Amniotic epithelial cell (primary cell): ENCODE results near the genes BCKDK, ITGAX, ARMC5 and SLC5A2.

DNA sequence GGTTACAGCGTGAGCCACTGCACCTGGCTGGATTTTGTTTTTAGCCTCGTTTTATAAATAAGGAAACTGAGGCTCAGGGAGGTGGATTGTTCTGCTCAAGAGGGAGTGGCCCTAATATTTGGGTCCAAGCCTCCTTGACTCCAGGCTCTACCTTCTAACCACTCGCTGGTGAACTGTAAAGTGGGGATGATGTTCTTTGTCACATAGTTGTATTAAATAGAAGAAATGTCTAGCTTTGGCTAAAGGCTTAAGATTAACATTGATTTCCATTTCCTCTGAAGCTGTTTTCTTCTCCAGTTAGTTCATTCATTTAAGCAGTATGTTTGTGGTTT lies 8.2 kb downstream of the RNF40 start:
- RRBS = no CpG with 5 or more reads among the region's 3 CpGs

GRCh38 chr16:30778646-30779337 lies 8.2 kb downstream of the ZNF629 start:
- RRBS = no CpG with 5 or more reads among the region's 13 CpGs

GRCh38 chr16:30779926-30780355 lies 7.1 kb downstream of the ZNF629 start:
- RRBS = no CpG with 5 or more reads among the region's 3 CpGs

- RRBS = no CpG with 5 or more reads among the region's 1 CpG
Observed at GRCh38 chr16:30876422-30876852, 17.4 kb downstream of the BCL7C start.

GRCh38 chr16:30918639-30919281 lies 4.6 kb upstream of the FBXL19 start:
- RRBS = no CpG with 5 or more reads among the region's 6 CpGs

DNA sequence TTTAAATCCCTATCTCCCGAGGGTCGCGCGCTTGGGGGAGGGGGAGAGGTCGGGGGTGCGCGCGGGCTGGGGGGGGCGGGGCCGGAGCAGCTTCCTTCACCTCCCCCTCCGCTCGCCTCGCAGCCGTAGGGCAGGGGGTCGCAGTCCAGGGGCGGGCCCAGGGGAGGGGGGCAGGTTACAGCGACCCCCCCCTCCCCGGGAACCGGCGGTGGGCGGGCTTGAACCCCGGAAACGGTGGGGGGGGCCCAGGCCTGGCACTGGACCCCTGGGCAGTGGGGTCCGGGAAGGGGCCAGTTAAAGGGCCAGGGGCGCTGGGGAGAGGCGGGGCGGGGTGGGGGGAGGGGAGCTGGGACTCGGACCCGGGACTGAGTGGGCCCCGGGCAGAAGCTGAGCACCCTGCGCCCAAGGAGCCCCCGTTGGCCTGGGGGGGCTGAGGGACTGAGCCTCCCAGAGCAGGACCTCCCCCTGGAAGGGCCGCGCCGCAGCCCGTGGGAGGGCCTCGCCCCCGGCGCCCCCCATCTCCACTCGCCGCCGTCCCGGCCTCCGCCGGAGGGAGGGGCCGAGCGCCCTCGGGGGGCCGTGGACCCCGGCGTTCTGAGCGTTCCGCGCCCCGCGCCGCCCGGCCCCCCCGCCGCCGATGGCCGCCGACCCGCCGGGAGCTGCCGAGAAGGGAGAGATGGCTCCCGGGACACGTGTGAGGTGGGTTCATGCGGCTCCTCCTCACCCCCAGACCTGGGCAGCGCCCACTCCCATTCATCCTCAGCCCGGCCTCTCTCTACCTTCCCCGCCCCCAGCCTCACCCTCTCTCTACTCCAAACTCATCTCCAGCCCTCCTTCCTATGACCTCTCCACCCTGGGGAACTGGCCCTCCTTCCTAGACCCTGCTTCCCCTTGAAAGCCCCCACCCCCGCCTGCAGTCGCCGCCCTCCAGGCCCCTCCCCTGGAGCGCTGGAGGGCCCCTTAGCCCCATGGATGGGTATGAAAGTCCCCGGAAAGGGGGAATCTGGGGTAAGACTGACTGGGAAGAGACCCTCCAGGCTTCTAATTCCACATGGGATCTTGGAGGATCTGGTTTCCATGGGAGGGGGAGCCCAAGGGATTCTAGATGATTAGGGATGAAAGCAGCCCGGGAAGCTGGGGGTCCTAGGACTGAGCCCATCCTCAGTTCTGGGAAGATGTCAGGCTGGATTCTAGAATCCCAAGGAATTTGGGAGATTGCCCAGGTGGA lies 803 bp downstream of the FBXL19 start:
- RRBS = 2% methylated on average over 18 of the region's 78 CpGs

GRCh38 chr16:30937485-30937952 lies 11.3 kb upstream of the ORAI3 start:
- RRBS = no CpG with 5 or more reads among the region's 6 CpGs

DNA sequence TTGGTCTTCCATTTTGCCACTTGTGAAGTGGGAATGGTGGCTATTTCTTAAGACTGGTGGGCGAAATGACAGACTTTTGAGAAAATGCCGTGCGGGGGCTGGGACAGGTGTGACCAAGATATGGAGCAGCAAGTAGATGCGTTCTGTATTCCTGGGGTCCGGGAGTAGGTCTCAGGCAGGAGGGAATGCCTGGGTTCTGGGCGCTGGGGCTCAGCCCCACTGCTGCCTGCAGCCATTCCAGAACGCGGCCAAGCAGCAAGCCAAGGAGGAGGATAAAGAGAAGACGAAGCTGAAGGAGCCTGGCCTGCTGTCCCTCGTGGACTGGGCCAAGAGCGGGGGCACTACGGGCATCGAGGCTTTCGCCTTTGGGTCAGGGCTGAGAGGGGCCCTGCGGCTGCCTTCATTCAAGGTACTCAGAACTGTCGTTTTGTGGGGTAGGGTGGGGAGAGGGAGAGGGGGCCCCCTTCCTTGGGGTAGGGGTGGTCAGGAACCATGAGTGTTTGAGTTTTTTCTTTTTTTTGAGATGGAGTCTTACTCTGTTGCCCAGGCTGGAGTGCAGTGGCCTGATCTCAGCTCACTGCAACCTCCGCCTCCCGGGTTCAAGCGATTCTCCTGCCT lies 9.2 kb downstream of the SETD1A start:
- RRBS = no CpG with 5 or more reads among the region's 19 CpGs

GRCh38 chr16:30969196-30970140 lies 11.9 kb downstream of the SETD1A start:
- RRBS = no CpG with 5 or more reads among the region's 26 CpGs

DNA sequence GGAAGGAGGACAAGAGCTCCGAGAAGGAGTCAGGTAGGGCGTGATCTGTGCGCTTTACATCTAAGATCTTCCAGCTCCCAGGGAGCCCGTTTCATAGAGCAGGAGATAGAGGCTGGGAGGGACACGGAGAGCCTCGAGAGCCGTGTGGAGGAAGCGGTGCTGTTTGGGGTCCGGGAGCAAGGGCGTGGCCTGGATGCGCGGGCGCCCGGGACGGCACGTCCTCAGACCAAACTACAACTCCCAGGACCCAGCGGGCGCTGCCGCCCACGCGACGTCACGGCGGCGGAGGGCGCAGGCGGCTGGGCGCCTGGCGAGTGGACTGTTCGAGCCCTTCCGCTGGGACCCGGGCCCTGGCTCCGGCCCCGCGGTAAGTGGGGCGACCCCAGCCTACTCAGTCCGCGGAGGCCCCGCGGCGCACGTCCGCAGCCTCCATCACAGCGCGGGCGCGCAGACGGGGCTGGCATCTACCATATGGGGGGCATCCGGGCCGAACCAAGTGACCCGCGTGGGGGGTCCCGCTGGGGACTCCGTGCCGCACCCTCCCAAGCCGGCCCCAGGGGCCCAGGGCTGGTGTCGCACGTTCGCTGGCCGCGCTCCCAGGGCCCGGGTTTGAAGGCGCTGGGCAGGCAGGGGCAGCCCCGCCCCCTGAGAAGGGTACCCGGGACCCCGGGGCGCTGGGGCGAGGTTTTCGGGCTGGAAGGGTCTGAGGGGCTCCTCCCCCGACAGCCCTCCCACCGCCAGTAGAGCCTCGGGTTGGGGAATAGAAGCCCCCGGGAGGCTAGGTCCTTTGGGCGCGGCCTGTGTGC lies at the start of gene BCKDK:
Gene BCKDK (plus strand): TSS at position 274 of the 806 bp plus-strand sequence.
- RRBS = 2% methylated on average over 27 of the region's 75 CpGs

DNA sequence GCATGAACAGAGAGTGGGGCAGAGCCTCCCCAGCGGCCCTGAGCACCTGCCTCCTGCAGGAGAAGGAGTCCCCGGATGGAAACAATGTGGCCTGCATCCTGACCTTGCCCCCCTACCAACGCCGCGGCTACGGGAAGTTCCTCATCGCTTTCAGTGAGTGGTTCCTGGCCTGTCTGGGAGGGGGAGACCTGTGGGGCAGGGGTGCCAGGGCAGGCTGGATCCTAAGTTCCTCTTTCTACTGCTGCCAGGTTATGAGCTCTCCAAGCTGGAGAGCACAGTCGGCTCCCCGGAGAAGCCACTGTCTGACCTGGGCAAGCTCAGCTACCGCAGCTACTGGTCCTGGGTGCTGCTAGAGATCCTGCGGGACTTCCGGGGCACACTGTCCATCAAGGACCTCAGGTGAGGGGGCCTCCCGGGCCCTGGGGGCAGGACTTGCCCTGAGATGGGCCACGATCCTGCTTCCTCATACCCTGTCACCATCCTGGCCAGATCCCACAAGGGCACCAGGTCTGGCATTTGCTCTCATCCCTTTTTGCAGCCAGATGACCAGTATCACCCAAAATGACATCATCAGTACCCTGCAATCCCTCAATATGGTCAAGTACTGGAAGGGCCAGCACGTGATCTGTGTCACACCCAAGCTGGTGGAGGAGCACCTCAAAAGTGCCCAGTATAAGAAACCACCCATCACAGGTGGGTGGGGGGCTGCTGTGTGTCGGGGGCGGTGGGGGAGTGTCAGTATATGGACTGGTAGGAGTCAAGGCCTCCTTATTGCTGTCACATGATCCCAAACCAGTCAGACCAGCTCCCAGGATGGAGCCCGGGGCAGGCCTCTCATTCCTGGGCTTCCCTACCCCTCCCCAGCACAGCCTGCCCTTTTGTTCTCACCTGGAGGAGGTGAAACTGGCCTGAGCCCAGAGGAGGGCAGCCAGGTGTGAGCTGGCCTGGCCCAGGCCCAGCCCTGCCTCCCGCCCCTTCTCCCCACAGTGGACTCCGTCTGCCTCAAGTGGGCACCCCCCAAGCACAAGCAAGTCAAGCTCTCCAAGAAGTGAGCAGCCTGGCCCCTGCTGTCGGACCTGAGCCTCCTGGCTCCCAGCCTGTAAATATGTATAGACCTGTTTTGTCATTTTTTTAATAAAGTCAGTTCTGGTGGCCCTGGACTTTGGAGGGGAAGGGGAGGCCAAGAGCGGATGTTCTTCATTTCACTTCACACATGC lies 4.9 kb downstream of the PRSS8 start:
- RRBS = 99% methylated on average over 3 of the region's 22 CpGs

GRCh38 chr16:31138399-31139279 lies 3.1 kb upstream of the PRSS8 start:
- RRBS = 3% methylated on average over 4 of the region's 22 CpGs

- RRBS = no CpG with 5 or more reads among the region's 7 CpGs
Observed at GRCh38 chr16:31178812-31179188, 1.1 kb upstream of the FUS start.

GRCh38 chr16:31190608-31191295 lies 10.8 kb downstream of the FUS start:
- RRBS = 91% methylated on average over 7 of the region's 17 CpGs

DNA sequence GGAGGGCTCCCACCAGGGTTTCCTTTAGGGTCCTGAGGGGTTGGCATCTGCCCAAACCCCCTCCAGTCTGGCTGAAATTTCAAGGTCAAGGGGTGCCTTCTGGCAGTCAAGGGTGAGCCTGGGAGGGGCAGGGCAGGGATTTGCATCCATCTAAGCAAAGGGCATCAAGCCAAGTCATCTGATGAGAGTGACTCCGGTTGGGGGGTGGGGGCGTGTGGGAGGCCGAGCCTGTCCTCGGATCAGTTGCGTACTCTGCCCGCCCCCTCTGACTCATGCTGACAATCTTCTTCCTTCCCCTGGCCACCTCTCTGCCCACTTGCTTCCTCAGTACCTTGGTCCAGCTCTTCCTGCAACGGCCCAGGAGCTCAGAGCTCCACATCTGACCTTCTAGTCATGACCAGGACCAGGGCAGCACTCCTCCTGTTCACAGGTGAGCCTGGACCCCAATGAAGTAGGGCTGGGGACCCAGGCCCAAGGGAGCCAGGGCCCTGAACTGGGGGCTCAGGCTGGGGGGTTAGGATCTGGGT lies at the start of gene ITGAX:
Gene ITGAX (plus strand): TSS at position 315 of the 527 bp plus-strand sequence.
- RRBS = no CpG with 5 or more reads among the region's 7 CpGs

GRCh38 chr16:31370107-31371264 lies 15.5 kb downstream of the ITGAX start:
- RRBS = no CpG with 5 or more reads among the region's 23 CpGs

- RRBS = no CpG with 5 or more reads among the region's 13 CpGs
Observed at GRCh38 chr16:31380465-31381154, 12.5 kb upstream of the ITGAD start.

DNA sequence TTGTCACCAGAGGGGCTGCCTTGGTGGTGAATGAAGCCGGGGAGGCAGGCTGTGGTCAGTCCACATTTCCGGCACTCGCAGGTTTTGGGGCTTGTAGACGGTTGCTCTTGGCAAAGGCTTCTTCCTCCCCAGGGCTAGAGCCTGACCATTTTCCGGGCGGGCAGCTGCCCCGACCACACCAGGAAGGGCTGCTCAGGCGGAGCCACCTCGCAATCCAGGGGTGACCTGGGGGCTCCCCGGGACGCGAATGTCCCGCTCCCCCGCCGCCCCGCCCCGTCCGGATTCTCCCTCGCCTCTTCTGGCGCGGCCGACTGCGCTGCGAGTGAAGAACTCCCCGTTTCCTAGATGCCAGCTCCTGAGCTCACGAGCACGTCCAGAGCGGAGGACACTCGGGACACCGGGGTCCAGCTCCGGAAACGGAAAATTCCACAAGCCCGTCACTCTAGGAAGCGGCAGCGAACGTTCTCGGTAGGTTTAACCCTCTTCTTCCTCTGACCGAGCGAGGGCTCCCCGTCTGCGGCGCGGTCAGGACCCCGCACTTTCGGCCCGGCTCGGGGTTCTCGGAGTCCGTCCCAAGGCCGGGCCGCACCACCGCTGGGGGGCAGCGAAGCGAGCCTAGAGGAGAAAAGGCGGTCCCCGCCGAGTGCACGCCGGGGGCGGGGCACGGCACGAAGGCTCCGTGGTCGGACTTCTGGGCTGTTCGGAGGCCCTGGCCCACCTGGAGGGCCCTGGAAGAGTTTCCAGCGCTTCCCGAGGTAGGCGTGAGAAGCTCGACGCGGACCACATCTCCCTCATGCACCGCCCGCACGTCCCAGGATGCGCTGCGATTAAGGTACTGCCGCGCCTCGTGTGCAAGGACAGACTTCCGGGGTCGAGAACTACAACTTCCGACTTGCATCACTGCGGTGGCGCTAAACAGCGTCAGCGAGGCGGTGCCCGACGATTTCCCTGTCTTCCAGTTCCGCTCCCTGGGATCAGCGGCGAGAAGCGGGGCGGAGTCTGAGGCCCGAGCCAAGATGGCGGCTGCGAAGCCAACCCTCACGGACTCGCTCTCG lies at the start of gene ARMC5:
Gene ARMC5 (plus strand): TSS at position 993 of the 1,055 bp plus-strand sequence.
- RRBS = 3% methylated on average over 32 of the region's 100 CpGs

GRCh38 chr16:31482891-31483194 lies at the start of gene SLC5A2:
TSS of gene SLC5A2 (plus strand) at chr16:31483123.
- RRBS = no CpG with 5 or more reads among the region's 4 CpGs

- RRBS = no CpG with 5 or more reads among the region's 20 CpGs
Observed at GRCh38 chr16:31493137-31493828, 10.4 kb downstream of the SLC5A2 start.